SJCRH30 (cell line): ENCODE results near the genes CCDC102A and GINS3.

- RAMPAGE, long total RNA: no peak
Observed at GRCh38 chr16:57115236-57116447, 23.3 kb downstream of the CPNE2 start.

DNA sequence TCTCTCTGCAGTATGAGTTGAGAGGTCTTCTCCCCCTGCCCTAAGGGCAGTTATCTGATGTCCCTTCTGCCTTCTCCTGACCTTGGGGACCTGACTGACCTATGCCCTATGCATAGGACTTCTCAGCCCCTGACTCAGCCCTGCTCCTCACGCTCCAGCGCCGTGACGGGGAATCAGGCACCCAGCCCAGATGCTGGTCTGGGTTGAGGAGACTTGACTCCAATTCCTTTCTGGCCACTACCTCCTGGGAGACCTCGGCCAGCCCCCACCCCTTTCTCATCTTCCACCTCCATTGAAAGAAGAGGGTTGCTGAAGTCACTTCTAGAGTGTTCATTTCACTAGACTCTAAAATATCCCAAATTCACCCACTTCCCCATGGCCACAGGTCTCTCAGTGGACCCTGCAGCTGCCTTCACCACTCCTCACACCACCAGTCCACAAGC is 45.6 kb downstream of the CPNE2 start:
- RAMPAGE, long total RNA: no peak

DNA sequence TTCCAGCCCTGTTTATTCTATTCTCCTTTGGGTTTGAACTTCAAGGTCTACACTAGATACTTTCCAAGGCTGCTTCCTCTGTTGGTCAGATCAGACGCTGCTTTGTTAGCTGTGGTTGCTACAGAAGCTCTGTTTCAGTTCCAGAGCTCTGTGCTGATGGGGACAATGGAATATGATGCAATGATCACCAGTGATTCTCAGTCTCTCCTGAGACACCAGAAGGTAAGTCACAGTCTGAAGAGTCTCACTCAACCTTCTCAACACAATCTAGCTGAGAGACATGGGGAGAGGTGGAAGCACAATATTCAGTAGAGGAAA is 33.7 kb downstream of the PSME3IP1 start:
- RAMPAGE, long total RNA: no peak

DNA sequence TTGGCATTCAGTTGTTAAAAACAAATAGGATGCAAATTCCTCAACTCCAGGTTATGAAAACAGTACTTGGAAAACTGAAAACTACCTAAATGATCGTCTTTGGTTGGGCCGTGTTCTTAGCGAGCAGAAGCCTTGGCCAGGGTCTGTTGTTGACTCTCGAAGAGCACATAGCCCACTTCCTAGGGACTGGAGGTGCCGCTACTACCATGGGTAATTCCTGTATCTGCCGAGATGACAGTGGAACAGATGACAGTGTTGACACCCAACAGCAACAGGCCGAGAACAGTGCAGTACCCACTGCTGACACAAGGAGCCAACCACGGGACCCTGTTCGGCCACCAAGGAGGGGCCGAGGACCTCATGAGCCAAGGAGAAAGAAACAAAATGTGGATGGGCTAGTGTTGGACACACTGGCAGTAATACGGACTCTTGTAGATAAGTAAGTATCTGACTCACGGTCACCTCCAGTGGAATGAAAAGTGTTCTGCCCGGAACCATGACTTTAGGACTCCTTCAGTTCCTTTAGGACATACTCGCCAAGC is 18.5 kb downstream of the RSPRY1 start:
- RAMPAGE, long total RNA: no peak

- RAMPAGE, long total RNA: no peak
Observed at GRCh38 chr16:57300370-57300913, 16.0 kb upstream of the PLLP start.

GRCh38 chr16:57374233-57374571 is 1.9 kb downstream of the CX3CL1 start:
- RAMPAGE, long total RNA: no peak

DNA sequence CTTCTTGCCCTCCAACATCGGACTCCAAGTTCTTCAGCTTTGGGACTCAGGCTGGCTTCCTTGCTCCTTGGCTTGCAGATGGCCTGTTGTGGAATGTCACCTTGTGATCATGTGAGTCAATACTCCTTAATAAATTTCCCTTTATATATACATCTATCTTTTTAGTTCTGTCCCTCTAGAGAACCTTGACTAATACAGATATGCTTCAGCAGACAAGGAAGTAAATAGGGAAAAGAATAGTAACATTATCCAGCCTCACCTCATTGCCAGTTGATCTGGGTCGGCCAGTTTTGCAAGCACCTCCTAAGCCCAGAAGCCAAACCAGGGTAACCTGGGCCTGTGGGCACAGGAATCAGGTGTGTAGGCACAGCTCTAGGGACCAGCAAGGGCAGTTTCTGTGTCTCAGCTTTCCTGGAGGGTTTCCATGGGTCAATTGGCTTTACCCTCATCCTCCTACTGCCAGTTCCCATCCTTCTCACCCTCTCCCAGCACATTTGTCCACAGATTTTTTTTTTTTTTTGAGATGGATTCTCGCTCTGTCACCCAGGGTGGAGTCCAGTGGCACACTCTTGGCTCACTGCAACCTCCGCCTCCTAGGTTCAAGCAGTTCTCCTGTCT is 11.8 kb upstream of the CCL17 start:
- RAMPAGE, long total RNA: no peak

DNA sequence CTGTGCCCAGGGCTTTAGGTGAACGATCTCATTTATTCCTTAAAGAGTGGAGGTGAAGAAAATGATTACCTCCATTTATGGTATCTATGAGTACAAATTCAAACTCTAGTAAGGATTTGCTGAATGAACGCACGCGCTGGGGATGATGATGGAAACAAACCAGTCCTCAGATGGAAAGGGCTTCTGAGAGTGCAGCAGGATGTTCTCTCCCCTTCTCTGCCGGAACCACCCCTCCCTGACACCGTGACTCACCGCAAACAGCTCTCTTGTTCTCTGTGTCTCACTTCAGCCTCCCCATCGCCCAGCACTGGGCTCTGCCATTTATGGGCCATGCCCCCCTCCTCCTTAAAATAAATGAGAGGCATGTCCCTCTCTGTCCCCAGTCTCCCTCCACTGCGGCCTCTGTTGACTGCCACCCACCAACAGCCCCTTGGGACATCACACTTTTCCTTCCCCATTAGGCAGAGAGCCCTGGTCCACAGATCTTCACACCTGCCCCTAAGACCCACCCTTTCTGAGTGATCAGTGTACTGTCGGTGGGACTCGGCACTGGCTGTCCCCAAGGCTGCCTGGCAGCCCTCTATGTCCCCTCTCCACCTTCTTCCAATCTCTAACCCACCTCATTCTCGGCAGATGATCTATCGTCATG is 6.3 kb downstream of the CCDC102A start:
- RAMPAGE, long total RNA: no peak

- RAMPAGE, long total RNA: no peak
Observed at GRCh38 chr16:57536237-57536676, at the start of gene CCDC102A. Gene CCDC102A (minus strand): TSS chr16:57536571.

GRCh38 chr16:57537411-57537996 is 1.1 kb upstream of the CCDC102A start:
- RAMPAGE, long total RNA: no peak

- RAMPAGE, long total RNA: no peak
Observed at GRCh38 chr16:57632365-57632964, 4.0 kb downstream of the ADGRG1 start.

GRCh38 chr16:57775561-57776324 is 26.5 kb downstream of the KIFC3 start:
- RAMPAGE, long total RNA: no peak

DNA sequence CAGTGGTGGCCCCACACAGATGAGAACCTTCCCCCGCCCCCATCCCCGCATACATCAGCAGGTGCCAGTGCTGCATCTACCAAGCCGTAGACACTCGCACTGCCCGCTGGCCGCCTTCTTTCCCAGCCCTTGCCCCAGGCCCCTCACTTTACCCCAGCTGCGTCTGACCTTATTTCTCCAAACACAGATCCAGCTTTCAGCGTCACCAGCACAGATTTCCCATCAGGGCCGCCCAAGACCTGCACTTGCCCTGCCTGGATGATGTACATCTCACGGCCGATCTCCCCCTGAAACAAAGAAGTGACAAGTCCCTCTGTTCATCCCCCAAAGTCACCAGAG is 73.3 kb downstream of the CNGB1 start:
- RAMPAGE, long total RNA: no peak

- RAMPAGE, long total RNA: no peak
Observed at GRCh38 chr16:57916101-57916565, 54.8 kb downstream of the CNGB1 start.

DNA sequence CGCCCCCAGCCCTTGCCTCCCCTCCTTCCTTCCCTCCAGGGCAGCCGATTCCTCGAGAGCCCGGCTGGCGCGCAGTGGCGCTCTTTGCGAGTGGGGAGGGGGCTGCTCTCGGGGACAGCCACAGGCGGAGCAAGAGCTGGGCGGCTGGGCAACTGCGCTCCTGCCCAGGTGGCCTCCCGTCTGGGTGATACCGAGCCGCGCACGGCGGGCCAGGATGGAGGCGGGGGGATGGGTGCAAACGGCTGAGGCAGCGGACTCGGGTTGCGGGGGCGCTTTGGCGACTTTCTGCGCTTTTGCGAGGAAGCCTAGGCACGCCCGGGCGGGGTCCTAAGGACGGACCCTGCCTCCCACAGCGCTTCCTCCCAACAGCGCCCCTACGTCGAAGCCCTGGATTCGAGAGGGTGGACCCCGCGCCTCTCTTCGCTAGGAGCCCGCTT is 1.3 kb downstream of the MMP15 start:
- RAMPAGE, long total RNA: no peak

GRCh38 chr16:58114627-58115375 is 14.4 kb downstream of the CFAP20 start:
- RAMPAGE, long total RNA: no peak

GRCh38 chr16:58197548-58197947 is 358 bp downstream of the CSNK2A2 start:
- RAMPAGE, long total RNA: no peak

DNA sequence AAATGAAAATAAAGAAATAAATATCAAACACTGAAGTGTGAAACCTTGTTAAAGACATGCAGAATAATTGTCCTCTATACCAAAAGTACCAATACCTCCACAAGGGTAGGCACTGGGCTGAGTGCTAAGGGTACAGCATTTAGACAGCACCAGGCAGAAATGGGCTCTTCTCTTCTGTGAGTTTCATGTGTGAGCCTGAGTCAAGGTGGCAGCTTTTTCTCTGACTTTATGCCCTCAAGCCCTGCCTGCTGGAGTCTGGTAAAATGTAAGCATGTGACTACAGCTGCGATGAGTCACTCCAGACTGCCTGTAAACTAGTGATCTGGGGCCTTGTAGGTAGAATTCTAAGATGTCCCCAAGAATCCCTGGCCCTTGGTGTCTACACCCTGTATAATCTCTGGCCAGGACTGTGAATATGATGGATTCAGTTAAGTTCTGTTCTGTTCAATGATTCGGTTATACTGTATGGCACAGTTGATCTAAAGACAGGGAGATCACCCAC is 15.1 kb downstream of the CCDC113 start:
- RAMPAGE, long total RNA: no peak

GRCh38 chr16:58331477-58331883 is 36.7 kb upstream of the PRSS54 start:
- RAMPAGE, long total RNA: no peak

- RAMPAGE, long total RNA: no peak
Observed at GRCh38 chr16:58392127-58393189, at the start of gene GINS3. Gene GINS3 (plus strand): TSS chr16:58392471.